Testis (tissue), 5 donors: Measurements from ENCODE around the gene CCDC85C.

DNA sequence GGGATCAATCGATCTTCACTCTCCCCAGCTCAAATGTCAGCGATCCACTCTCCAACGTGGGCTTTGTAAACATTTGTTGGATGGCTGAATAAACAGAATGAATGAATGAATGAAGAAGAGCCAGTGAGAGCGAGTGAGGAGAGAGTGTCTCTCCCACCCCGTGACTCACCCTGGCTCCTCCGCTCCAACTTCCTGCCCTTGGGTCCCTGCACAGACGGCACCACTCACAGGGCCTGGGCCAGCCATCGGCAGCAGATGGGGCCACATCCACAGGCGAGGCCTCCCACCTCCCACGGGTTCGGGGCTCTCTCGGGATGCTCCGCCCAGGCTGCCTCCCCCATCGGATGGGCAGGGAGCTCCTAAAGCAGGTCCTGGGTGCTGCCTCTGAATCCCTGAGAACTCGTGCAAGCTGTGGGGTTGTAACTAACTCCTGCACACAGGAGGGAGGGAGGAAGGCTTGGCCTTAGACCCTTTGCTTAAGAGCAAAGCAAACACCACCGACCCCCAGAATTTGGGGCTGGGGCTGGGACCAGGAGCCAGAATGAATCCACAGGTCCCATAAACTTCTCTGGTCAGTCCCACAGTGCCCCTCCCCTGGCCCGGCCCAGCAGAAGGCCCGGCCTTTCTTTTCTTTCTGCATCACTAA lies 41.3 kb downstream of the CCNK start:
- PRO-cap, 3 experiments = no peak in any of the 3 experiments
- RAMPAGE, long total RNA, 2 experiments = no peak in any of the 2 experiments
- RRBS = no CpG with 5 or more reads among the region's 18 CpGs

DNA sequence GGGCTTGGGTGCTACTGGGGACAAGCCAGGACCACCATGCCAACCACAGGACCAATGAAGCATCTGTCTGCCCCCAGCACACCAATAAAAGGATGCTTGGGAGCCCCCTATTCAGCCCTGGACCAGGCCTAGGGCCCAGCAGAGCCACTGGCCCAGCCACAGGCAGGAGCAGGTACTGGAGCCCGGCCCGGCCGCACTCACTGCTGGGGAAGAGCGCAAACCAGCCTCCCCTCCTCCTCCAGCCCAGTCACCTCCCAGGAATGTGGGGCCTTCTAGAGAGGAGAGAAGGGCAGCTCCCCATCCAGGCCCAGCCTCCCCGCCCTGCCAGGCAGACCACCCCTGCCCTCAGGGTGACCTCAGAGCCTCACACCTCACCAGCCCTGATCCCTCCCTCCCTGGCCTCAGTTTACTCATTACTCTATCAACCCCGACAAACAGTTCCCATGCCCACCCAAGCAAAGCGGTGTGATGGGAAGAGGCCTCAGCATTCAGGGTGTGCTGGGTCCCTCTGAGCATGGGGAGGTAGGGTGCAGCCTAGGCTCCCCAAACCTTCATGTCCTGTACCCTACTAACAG lies 56.2 kb downstream of the CCNK start:
- PRO-cap, 3 experiments = no peak in any of the 3 experiments
- RAMPAGE, long total RNA, 2 experiments = no peak in any of the 2 experiments
- RRBS = no CpG with 5 or more reads among the region's 7 CpGs

GRCh38 chr14:99561694-99562467 lies 42.1 kb downstream of the CCDC85C start:
- PRO-cap, 3 experiments = no peak in any of the 3 experiments
- RAMPAGE, long total RNA, 2 experiments = no peak in any of the 2 experiments
- RRBS = no CpG with 5 or more reads among the region's 17 CpGs

DNA sequence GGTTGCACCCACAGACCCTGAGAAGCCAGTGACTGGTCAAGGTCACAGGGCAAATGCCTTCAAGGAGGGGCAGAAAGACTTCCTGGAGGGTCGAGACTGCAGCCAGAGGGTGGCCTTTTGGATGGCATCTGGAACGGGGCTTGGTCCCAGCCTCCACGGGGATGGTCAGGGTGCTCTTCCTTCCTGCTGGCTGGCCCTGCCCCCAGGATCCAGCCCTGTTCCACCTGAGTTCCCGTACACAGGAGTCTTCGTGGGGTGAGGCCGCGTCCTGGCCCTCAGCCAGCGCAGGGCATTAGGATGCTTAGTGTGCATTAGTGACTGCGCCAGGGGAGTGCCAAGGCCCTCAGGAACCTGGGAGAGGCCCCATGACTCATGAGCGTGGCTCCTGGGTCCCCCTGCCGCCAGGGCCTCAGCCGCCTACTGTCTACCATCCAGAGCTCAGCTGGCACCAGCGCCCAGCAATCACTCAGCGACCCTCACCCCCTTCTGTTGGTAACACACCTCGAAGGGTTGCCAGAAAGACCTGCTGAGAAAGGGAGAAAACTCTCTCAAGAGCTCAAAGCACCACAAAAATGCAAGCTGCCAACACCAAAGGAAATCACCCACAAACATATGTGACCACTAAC lies 29.0 kb downstream of the CCDC85C start:
- PRO-cap, 3 experiments = no peak in any of the 3 experiments
- RAMPAGE, long total RNA, 2 experiments = no peak in any of the 2 experiments
- RRBS = no CpG with 5 or more reads among the region's 15 CpGs

GRCh38 chr14:99576954-99577501 lies 27.0 kb downstream of the CCDC85C start:
- PRO-cap, 3 experiments = no peak in any of the 3 experiments
- RAMPAGE, long total RNA, 2 experiments = no peak in any of the 2 experiments
- RRBS = no CpG with 5 or more reads among the region's 18 CpGs

- PRO-cap, 3 experiments = no peak in any of the 3 experiments
- RAMPAGE, long total RNA, 2 experiments = no peak in any of the 2 experiments
- RRBS = no CpG with 5 or more reads among the region's 16 CpGs
These were observed 25.4 kb downstream of the CCDC85C start for GRCh38 chr14:99578348-99579182.

GRCh38 chr14:99593931-99594513 lies 10.0 kb downstream of the CCDC85C start:
- PRO-cap, 3 experiments = no peak in any of the 3 experiments
- RAMPAGE, long total RNA, 2 experiments = no peak in any of the 2 experiments
- RRBS = no CpG with 5 or more reads among the region's 6 CpGs

GRCh38 chr14:99595901-99596624 lies 7.9 kb downstream of the CCDC85C start:
- PRO-cap, 3 experiments = no peak in any of the 3 experiments
- RAMPAGE, long total RNA, 2 experiments = no peak in any of the 2 experiments
- RRBS = no CpG with 5 or more reads among the region's 11 CpGs

DNA sequence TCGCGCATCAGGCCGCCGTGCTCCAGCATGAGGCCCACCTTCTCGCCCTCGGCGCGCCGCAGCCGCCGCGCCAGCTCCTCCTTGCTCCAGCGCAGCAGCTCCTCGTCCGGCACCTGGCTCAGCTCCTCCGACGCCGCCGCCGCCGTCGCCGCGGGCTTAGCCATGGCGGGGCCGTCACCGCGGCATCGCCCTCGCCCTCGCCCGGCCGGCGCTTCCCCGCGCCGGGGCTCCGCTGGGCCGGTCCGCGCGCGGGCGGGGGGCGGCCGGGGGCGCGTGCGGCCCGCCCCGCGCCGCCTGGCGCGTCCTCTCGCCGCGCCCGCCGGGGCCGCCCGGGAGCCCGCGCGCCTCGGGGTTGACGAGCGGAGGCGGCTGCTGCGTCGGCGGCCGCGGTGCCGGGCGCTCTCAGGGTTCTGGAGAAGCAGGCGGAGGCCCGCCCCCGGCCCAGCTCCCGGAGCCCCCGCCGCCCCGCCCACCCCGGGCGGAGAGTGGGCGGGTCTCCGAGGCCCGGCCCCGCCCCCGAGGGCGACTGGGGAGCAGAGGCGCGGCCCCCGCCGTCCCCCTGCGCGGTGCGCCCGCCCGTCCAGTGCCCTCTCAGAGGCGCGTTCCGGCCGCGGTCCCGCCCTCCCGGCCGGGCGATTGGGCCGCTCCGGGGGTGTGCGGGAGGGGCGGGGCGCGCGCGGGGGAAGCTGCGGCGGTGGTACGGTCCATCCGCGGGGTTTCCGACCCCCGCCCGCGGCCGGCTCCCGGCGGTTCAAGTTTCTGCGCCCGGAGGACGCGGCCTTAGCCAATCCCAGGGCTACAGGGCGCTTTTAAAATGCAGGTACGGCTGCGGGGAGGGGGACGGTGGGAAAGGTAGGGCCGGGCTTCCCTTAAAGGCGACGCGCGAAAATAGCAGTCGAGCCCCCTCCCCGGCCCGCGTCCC lies at the start of gene CCDC85C:
TSS of gene CCDC85C (minus strand) at position 412 of the 922 bp plus-strand sequence.
- PRO-cap, 3 experiments = peak in 3 of 3 experiments; most common plus-strand start position 787 of the sequence (in 3); most common minus-strand start position 412 of the sequence (in 3)
- RAMPAGE, long total RNA, 2 experiments = no peak in any of the 2 experiments
- RRBS = 2% methylated on average over 80 of the region's 146 CpGs

DNA sequence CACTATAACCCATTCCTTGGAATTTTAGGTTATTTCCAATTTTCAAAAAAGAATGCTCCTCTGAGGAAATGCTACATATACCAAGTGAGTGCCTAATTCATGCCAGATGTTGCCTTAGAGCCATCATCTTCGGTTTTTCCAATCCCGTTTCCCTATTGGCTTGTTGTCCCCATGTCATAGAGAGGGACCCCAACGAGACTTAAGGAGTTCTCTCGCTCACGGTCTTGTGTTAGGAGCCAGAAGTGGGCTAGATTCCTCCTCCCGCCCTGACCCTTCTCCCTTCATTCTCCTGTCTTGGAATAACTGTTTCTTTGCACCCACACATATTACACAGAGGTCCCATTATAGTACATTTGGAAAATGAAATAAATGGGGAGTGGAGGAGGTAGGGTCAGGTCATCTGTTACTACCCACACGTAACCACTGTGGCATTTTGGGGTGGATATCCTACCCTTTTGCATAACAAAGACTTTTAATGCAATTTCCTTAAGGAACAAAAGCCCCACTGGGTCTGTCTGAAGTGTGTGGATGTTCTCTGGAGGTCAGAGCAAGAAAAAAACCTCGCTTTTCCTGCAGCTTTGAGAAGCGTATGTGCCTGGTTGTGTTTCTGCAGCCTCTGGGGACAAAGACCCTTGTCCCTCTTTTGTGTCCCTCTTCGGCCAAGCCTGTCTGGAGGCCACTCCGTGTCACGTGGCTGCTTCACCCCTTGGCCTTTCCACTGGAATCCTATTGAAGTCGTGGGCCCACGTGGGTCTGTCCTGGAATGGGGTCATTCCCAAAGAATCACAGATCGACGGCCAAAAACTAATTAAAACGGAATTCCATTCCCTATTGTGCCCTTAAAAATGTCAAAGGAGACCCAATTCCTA lies 13.0 kb upstream of the CYP46A1 start:
- PRO-cap, 3 experiments = no peak in any of the 3 experiments
- RAMPAGE, long total RNA, 2 experiments = no peak in any of the 2 experiments
- RRBS = no CpG with 5 or more reads among the region's 17 CpGs

GRCh38 chr14:99736943-99737427 lies 52.9 kb downstream of the CYP46A1 start:
- PRO-cap, 3 experiments = peak in 2 of 3 experiments; most common plus-strand start chr14:99737349 (in 2)
- RAMPAGE, long total RNA, 2 experiments = no peak in any of the 2 experiments
- RRBS = 58% methylated on average over 2 of the region's 9 CpGs

- PRO-cap, 3 experiments = no peak in any of the 3 experiments
- RAMPAGE, long total RNA, 2 experiments = no peak in any of the 2 experiments
- RRBS = no CpG with 5 or more reads among the region's 9 CpGs
These were observed 40.6 kb upstream of the EML1 start for GRCh38 chr14:99752501-99753104.

DNA sequence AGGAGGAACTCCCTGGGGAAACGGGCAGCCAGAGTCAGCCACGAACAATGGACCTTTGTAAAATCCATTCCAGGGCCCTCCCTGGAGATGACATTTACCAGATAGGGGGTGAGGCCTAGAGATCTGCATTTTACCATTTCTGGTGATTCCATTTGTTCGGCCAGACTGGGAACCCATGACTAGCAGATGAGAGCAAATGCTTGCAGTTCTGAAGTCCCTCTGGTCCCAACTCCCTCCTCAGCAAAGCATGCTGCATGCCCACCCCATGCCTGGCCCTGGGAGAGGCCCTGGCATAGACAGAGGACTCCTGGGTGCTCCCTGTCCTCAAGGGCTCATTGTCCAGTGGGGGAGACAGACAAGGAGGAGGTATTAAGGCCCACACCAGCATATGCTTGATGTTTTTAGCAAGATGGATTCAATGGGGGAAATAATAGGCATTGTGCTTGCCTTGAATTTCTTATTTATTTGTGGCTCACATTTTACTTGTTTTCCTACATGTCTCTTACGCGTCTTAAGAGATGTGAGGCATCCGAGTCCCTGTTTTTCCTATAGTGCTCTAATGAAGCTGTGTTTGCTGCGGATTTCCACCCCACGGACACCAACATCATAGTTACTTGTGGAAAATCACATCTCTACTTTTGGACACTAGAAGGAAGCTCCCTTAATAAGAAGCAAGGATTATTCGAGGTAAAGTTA lies 115.7 kb downstream of the EML1 start:
- PRO-cap, 3 experiments = no peak in any of the 3 experiments
- RAMPAGE, long total RNA, 2 experiments = start-site peak on the plus strand in 1 of 2 experiments, centred at position 302 of the sequence, 16 reads per replicate
- RRBS = no CpG with 5 or more reads among the region's 9 CpGs

- PRO-cap, 3 experiments = no peak in any of the 3 experiments
- RAMPAGE, long total RNA, 2 experiments = no peak in any of the 2 experiments
- RRBS = 27% methylated on average over 2 of the region's 14 CpGs
These were observed 119.2 kb upstream of the EVL start for GRCh38 chr14:99945892-99946618.

DNA sequence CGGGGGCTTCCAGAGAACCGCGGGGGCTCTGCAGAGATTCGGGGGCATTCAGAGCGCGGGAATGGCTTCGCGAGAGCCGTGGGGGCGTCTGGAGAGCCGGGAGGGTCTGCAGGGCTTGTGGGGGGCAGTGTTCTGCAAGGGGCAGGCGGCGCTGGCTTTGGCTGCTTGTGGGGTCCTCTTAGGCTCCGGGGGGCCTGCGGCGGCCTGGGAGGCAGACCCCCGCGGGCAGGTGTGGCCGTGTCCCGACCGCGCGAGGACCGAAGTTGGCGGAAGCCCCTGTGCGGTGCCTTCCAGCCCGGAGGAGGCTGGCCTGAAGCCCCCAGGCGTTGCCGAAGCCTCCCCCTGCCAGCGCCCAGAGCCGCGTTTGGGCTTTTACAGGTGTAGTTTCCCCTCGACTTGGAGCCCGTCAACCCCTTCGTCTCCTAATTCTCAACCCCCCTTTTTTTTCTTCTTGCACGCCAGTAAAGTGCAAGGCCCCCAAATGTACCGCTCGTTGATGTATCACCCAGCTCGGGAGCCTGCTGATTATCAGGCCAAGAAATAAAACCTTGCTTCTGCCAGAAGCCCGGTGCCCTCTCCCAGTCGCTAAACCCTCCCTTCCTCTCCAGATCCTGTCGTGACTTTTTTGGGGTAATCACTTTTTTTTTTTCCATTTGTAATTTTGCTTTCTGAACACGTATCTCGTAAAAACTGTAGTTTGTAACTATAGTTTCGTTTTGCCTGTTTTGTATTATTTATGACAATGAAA lies 92.9 kb upstream of the EVL start:
- PRO-cap, 3 experiments = no peak in any of the 3 experiments
- RAMPAGE, long total RNA, 2 experiments = no peak in any of the 2 experiments
- RRBS = 1% methylated on average over 8 of the region's 45 CpGs

- PRO-cap, 3 experiments = no peak in any of the 3 experiments
- RAMPAGE, long total RNA, 2 experiments = no peak in any of the 2 experiments
- RRBS = no CpG with 5 or more reads among the region's 7 CpGs
These were observed 1.6 kb upstream of the EVL start for GRCh38 chr14:100063494-100064060.

DNA sequence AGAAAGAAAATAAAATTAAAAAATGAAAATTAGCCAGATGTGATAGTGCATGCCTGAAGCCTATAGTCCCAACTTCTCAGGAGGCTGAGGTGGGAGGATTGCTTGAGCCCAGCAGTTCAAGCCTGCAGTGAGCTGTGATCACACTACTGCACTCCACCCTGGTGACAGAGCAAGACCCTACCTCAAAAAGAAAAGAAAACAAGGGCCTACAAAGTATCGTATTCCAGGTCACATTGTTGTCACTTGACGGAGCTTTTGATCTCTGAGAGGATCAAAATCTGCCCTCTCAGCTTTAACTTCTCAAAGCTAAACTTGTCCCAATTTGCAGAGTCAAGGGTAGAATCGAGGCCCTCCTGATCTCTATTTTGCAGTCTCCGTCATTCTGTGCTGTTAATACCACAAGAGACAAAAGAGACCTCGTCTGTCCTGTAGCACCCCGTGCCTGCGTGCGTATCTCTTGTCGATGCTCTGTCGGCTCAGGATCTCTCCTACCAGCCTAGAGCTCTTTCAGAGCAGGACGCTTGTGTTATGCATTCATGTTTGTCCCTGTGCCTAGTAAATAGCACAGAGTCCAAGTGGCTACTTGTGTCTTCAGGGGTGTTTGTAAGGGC lies 5.0 kb downstream of the EVL start:
- PRO-cap, 3 experiments = no peak in any of the 3 experiments
- RAMPAGE, long total RNA, 2 experiments = no peak in any of the 2 experiments
- RRBS = no CpG with 5 or more reads among the region's 11 CpGs

GRCh38 chr14:100128381-100128967 lies 31.0 kb downstream of the DEGS2 start:
- PRO-cap, 3 experiments = no peak in any of the 3 experiments
- RAMPAGE, long total RNA, 2 experiments = no peak in any of the 2 experiments
- RRBS = no CpG with 5 or more reads among the region's 17 CpGs

GRCh38 chr14:100239825-100241026 lies 1.3 kb downstream of the YY1 start:
- PRO-cap, 3 experiments = peak in 3 of 3 experiments; most common plus-strand start chr14:100240194 (in 2); most common minus-strand start chr14:100240018 (in 3)
- RAMPAGE, long total RNA, 2 experiments = no peak in any of the 2 experiments
- RRBS = 1% methylated on average over 55 of the region's 133 CpGs

DNA sequence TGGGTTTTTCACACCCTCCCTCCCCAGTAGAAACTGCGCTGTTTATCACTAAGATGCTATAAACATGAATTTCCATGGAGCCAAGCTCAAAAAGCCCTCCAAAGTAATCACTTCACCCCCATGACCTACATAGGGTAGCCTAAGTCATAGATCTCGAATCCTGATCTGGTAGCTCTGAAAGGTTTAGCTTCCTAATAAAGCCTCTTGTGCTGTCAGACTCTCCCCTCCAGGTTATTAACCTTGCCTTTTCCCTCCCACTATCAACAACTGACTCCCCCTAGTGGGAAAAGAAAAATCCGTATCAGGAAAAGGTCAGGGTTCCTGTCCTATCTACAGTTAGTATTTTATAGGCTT lies 7.8 kb downstream of the YY1 start:
- PRO-cap, 3 experiments = no peak in any of the 3 experiments
- RAMPAGE, long total RNA, 2 experiments = no peak in any of the 2 experiments
- RRBS = no CpG with 5 or more reads among the region's 3 CpGs